CD14-positive monocyte (primary cell): ENCODE measurements around the genes CISH, IQCF2, POC1A and DNAH1.

- CAGE, long polyA plus RNA: no peak
Observed at GRCh38 chr3:50351458-50351685, 710 bp downstream of the CYB561D2 start.

DNA sequence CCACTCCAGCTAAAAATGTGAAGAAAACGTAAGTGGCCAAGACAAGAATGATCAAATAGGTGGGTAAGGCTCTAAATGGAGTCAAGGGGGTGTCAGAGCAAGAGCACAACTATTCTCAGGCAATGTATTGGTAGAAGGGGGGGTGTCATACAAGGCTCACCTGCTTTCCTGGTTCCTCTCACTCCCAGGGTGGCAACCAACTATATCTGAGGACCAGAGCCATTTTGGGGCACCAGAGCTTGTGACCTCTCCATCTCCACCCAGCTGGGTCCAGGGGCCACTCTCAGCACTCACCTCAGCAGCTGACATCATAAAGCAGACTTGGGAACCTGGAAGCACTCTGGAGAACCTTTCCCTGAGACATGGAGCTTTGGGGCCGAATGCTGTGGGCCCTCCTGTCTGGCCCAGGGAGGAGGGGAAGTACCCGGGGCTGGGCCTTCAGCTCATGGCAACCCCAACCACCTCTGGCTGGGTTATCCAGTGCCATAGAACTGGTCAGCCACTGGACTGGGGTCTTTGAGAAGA, 1.5 kb downstream of the HEMK1 start:
- CAGE, long polyA plus RNA: no peak

- CAGE, long polyA plus RNA: no peak
Observed at GRCh38 chr3:50583459-50584357, 14.4 kb downstream of the HEMK1 start.

GRCh38 chr3:50611462-50612418, at the start of gene CISH:
Gene CISH, minus strand, starts transcription at chr3:50611774.
- CAGE, long polyA plus RNA: no peak

GRCh38 chr3:50638320-50638636, 21.3 kb downstream of the MAPKAPK3 start:
- CAGE, long polyA plus RNA: no peak

- CAGE, long polyA plus RNA: no peak
Observed at GRCh38 chr3:50657287-50657591, 17.5 kb upstream of the DOCK3 start.

DNA sequence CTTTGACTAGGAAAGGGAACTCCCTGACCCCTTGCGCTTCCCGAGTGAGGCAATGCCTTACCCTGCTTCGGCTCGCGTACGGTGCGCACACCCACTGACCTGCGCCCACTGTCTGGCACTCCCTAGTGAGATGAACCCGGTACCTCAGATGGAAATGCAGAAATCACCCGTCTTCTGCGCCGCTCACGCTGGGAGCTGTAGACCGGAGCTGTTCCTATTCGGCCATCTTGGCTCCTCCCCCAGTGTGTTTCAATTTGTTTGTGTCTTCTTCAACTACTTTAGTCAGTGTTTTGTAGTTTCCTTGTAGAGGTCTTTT, 304.2 kb downstream of the DOCK3 start:
- CAGE, long polyA plus RNA: no peak

DNA sequence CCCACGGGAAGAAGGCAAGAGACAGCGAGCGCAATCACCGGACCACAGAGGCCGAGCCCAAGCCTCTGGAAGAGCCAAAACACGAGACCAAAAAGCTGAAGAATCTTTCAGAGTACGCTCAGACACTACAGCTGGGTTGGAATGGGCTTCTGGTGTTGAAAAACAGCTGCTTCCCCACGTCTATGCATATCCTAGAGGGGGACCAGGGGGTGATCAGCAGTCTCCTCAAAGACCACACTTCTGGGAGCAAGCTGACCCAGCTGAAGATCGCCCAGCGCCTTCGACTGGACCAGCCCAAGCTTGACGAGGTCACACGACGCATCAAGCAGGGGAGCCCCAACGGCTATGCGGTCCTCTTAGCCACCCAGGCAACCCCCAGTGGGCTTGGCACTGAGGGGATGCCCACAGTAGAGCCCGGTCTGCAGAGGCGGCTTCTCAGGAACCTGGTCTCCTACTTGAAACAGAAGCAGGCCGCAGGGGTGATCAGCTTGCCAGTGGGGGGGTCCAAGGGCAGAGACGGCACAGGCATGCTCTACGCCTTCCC, 2.4 kb downstream of the RBM15B start:
- CAGE, long polyA plus RNA: no peak

- CAGE, long polyA plus RNA: no peak
Observed at GRCh38 chr3:51394416-51395400, 3.6 kb downstream of the RBM15B start.

DNA sequence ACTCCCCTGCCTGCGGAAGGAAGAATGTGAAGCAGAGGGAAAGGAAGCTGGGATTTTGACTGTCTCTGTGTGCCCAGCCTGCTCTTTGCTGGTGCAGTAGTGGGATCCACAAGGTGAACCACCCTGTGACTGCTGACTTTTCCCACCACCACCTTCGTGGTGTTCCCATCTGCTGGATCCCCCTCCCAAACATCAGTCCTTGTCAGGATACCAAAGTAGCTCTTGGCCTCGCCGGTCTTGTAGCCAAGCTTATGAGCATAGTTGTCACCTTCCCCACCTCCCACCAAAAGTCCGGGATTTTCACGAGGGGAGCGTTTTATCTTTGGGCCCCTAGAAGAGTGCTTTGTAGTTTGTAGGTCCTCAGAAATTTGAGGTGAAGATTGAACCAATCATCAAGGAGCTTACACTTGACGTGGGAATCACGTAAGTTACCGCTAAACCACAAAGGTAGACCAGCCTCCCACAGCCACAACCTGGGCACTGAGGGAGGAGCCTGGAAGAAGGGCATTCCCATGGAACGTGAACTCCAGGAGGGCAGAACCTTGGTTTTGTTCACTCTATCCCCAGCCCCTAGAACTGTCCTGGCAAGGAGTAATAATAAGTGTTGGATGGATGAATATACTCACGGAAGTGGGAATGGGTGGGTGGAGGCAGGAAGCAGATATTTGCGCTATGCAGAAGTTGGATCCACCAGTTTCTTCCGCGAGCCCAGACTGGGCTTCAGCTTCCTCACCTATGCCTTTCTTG, 856 bp upstream of the TEX264 start:
- CAGE, long polyA plus RNA: no peak

DNA sequence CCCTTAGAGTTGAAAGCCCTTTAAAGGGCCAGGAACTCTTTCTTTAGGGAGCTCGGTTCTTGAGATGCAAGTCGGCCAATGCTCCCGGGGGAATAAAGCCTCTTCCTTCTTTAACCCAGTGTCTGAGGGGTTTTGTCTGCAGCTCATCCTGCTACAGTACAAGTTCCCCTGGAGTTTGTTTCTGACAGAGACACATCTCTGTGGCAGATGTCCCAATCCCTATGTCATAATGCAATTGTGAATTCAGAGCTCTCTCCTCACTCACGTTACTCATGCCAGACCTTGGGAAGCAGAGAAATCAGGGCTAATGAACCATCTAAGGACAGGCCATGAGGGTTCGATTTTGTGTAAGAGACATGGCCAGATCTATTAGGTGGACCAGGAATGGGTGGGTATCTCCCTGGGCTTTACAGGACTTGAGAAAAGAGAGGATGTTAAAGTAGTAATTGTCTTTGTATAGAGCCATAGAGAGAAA, at the start of gene IQCF2:
IQCF2 (plus strand) TSS at position 278 of the 475 bp plus-strand sequence.
- CAGE, long polyA plus RNA: no peak

DNA sequence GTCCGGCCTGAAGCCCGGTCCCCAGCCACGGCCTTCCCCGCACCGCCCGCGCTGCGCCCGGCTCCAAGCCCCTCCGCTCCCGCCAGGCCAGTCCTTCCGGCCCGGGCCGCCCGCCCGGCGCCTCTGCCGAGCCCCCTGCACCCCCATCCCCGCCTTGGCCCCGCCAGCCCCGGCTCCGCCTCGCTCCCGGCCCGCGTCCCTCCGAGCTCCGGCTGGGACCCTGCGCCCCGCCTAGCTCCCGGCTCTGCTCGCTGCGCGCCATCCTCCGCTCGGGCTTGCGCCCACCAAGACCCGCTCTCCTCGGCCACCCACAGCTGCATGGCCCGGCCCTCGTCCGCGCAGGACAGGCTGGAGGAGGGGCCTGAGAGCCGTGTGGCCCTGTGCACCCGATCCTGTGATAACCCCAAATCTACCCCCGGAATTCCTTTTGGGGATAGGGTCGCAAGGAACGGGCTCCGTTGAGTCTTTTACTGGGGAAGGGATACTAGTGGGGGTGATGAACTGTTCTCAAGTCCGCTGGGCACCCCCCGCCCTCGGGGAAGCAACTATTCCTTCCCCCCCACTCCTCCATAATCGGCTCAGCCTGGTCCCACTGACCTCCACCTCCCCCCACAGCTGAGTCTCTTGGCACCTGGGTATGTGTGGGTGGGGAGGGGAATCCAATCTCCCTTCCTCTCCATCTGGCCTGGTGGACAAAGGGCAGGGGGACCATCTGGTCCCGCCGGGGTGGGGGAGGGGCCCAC, 630 bp upstream of the PCBP4 start:
- CAGE, long polyA plus RNA: no peak

GRCh38 chr3:52047207-52047911, 9.0 kb downstream of the DUSP7 start:
- CAGE, long polyA plus RNA: no peak

GRCh38 chr3:52048722-52049103, 7.7 kb downstream of the DUSP7 start:
- CAGE, long polyA plus RNA: no peak

DNA sequence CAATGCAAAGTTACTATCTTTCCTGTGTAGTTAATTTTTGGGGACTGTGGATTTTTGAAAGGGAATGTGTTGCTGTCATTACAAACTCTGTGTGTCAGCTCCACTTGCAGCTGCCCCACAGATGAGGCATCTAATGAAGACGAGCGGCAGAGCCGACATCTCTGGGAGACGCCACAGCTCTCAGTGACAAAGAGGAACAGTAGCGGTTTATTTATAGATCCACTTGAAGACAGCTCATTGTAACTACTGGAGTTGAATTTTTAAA, 46.1 kb downstream of the POC1A start:
- CAGE, long polyA plus RNA: no peak

- CAGE, long polyA plus RNA: no peak
Observed at GRCh38 chr3:52153283-52154058, 752 bp downstream of the POC1A start.

- CAGE, long polyA plus RNA: no peak
Observed at GRCh38 chr3:52154059-52154626, at the start of gene POC1A. Gene POC1A, minus strand, starts transcription at chr3:52154423.

DNA sequence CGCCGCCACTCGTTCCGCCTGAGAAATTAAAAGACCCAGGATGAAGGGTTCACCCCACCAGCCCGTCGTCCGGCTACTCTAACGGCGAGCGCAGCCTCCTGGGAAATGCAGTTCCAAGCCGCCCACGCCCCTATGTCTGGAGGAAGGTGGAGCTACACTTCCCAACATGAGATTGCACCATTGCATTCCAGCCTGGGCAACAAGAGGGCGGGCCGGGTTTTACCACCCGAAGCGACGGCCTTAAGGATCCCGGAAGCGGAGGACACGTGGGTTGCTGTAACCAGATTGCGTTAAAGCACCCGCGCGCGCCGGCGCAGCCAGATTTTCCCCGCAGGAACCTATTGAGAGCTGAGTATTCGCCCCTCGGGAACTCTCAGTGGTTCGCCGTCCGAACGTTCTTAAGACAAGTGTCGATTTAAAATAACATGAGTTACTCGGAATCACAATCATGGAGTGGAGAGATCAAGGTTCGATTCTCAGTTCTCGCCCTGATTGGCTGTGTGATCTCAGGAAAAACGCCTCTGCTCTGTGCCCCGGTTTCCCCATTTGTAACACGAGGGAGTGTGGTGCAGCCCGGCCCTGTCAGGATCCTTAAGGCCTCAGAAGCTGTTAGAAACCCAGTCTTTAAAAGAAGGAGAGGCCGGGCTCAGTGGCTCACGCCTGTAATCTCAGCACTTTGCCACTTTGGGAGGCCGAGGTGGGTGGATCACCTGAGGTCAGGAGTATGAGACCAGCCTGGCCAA, 575 bp upstream of the POC1A start:
- CAGE, long polyA plus RNA: no peak

DNA sequence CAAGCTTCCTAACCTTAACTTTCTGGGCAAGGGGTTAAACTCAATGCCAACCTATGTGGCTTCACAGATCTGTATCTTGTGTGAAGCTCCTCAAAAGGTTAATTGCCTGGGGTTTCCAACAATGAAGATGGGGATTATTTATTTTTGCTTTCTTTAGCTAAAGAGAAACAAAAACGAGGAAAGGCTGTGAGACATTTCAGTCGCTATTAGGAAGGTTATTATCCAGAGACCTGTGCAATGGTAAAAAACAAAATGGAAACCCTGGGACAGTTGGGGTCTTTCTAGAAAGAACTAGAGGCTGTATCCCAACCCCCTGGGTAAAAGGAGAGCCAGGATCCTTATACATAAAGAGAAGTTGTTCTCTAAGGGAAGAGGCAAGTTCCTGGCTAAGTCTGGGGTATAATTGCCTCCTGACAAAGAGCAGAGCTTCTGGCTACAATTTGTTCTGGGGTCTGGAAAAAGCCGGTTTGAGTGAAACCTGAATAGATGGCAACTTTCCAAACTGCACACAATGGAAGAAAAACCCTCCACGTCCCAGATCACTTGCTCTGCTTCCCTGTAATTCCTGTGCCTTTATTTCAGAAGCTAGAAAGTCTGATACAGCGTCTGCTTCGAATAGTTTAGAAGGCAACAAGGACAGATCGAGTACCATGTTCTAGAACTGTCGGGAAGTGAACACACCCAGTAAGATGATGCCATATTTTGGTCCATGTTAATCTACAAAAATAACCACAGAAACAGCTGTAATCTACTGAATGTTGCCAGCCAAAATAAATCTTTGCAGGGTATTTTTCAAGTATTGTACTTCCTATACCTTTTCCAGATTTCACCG, 1.5 kb upstream of the WDR82 start:
- CAGE, long polyA plus RNA: no peak

DNA sequence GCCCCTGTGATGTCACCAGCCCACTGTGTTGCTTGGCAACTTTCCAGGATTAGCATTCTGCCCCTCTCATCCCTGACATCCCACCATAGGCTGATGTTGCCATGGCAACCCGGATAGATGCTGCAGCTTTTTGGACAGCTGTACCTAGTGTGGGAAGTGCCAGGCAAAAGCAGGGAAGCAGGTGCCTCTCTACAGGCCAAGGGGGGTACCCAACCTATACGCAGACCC, at the start of gene DNAH1:
DNAH1 (plus strand) TSS at position 201 of the 228 bp plus-strand sequence.
- CAGE, long polyA plus RNA: no peak